ENCODE results near the gene TAS2R42.

DNA sequence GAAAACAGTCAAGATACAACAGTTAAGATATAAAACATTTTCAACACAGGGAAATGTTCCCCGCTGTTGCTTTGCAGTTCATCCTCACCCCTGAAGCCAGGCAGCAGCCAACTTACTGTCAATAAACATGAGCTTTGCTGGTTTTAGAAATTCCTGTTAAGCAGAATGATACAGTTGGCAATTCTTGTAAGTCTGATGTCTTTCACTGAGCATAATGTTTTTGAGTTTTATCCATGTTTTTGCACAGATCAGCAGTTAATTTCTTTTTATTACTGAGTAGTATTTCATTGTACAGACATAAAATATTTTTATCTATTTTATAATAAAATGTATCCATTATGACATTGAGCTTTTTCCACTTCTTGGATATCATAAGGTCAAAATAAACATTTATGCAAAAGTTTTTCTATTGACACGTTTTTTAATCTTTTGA, 1.3 kb upstream of the CLEC2B start:
- PRO-cap, 7 experiments, result peak in 4 of 7 experiments; most common plus-strand start position 169 of the sequence (in 1); most common minus-strand start position 98 of the sequence (in 3)
- RAMPAGE, long total RNA, 2 experiments, result no peak in any of the 2 experiments

DNA sequence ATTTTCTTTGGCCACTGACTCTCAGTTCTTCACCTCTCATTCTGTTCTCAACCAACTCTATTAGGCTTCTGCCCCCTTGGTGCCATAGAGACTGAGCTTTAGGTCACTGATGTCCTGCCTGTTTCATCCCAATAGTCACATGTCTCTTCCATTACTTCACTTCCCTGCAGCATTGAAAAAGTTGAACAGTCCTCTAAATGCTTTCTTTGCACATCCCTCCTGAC, 2.7 kb downstream of the CLEC12A start:
- PRO-cap, 7 experiments, result no peak in any of the 7 experiments
- RAMPAGE, long total RNA, 2 experiments, result no peak in any of the 2 experiments

DNA sequence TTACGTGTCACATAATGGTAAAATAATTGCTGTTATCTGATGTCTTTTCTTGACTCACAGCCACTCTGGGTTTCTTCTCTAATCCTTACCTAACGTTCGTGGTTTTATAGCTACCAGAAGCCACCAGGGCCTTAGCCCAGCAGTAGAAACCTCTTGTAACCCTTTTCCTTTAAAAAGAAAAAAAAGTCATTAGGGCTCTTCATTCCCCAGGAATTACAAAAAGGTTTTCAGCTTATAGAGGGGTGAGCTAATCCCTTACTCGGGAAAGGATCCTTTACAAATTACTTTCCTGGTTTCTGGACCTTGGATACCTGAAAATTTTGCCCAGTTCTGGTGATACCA, 1.5 kb downstream of the GABARAPL1 start:
- PRO-cap, 7 experiments, result peak in 3 of 7 experiments; most common plus-strand start position 116 of the sequence (in 1); most common minus-strand start position 80 of the sequence (in 3)
- RAMPAGE, long total RNA, 2 experiments, result no peak in any of the 2 experiments

DNA sequence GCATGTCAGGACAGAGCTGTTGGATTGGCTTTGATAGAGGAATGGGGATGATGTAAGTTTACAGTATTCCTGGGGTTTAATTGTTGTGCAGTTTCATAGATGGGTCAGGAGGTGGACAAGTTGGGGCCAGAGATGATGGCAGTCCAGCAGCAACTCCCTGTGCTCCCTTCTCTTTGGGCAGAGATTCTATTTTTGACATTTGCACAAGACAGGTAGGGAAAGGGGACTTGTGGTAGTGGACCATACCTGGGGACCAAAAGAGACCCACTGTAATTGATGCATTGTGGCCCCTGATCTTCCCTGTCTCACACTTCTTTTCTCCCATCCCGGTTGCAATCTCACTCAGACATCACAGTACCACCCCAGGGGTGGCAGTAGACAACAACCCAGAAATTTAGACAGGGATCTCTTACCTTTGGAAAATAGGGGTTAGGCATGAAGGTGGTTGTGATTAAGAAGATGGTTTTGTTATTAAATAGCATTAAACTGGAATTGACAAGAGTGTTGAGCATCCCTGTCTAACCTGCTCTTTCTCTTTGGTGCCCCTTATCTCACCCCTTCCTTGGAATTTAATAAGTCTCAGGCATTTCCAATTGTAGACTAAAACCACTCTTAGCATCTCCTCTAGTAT, 9.5 kb downstream of the GABARAPL1 start:
- PRO-cap, 7 experiments, result no peak in any of the 7 experiments
- RAMPAGE, long total RNA, 2 experiments, result no peak in any of the 2 experiments

GRCh38 chr12:10406723-10407268, 2.8 kb downstream of the KLRC4 start:
- PRO-cap, 7 experiments, result no peak in any of the 7 experiments
- RAMPAGE, long total RNA, 2 experiments, result no peak in any of the 2 experiments

DNA sequence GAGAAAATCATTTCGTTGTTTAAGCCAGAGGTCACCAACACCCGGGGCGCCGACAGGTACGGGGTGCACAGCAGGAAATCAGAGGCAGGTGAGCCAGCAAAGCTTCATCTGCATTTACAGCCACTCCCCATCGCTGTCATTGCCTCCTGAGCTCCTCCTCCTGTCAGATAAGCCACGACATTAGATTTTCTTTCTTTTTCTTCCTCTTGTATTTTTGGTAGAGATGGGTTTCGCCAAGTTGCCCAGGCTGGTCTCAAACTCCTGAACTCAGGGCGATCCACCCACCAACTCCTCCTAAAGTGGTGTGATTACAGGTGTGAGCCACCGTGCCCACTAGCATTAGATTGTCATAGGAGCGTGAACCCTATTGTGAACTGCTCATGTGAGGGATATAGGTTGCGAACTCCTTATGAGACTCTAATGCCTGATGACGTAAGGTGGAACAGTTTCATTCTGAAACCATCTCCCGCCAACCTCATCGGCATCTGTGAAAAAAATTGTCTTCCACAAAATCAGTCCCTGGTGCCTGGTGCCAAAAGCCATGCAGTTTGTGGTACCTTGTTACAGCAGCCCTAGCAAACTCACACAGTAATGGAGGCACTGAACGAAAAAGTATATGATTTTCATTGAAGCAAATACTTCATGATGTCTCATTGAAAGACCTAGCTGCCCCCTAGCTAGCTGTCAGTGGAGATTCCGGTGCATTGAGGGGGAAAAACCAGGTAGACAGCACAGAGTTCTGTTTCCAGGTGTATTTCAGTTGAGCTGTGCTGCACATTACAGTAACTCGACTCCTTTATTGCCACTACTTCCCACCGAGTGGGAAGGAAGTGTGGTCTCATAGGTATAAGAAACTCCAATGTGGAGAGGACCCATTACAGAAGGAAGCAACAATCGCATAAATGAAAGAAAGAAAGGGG, 1.4 kb downstream of the STYK1 start:
- PRO-cap, 7 experiments, result no peak in any of the 7 experiments
- RAMPAGE, long total RNA, 2 experiments, result no peak in any of the 2 experiments

GRCh38 chr12:10924819-10925341, 4.2 kb upstream of the PRH2 start:
- PRO-cap, 7 experiments, result no peak in any of the 7 experiments
- RAMPAGE, long total RNA, 2 experiments, result no peak in any of the 2 experiments

DNA sequence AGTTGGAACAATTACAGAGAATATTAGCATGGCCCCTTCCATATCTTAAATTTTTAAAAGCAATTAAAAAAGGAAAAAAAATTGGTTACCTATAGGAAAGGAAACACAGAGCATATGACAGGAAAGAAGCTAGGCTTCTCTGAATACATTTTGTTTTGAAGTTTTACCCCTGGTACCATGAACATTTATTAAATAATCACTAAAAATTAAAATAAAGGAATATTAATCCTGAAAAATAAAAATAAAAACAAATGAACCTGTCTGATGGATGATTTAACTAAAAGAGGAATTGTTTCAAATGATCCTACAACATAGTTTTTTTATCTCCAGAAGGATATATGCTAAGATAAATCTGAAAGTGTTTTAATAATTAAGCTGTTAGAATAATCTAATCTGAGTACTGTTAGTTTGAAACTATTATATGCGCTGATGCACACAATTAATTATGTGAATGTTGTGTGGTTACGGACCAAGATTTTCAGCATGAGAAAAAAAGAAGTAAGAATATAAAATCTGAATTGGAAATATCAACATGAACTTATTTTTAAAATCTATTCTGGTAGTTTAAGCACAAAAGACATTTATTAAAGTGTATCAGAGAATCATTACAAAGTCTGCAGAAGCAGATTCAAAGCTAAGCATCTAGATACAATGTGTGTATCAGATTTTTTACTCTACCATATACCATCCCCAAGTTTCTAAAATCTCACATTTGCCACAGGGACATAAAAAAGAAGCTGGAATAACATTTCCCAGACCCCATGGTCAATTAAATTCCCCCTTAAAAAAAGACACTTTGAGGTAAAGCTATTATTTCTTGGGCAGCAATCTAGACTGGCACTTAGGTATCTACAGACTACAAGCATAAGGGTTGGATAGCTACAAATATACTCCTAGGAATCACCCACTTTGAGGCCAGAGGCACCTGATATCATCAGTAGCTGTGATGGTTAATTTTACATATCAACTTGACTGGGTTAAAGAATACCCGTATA, 7.6 kb upstream of the SMIM10L1 start:
- PRO-cap, 7 experiments, result no peak in any of the 7 experiments
- RAMPAGE, long total RNA, 2 experiments, result no peak in any of the 2 experiments

DNA sequence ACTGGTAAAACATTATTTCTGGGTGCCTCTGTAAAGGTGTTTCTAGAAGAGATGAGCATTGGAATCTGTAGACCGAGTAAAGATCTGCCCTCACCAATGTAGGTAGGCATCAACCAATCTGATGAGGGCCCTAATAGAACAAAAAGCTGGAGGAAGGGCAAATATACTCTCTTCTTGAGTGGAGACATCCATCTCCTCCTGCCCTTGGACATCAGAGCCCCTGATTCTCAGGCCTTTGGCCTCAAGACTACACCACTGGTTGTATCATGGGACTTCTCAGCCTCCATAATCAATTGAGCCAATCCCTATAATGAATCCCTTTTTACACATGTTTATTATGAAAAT, 6.9 kb upstream of the SMIM10L1 start:
- PRO-cap, 7 experiments, result no peak in any of the 7 experiments
- RAMPAGE, long total RNA, 2 experiments, result no peak in any of the 2 experiments

GRCh38 chr12:11186722-11187230, at the start of gene TAS2R42:
Gene TAS2R42 (minus strand): TSS chr12:11186937.
- PRO-cap, 7 experiments, result no peak in any of the 7 experiments
- RAMPAGE, long total RNA, 2 experiments, result no peak in any of the 2 experiments

DNA sequence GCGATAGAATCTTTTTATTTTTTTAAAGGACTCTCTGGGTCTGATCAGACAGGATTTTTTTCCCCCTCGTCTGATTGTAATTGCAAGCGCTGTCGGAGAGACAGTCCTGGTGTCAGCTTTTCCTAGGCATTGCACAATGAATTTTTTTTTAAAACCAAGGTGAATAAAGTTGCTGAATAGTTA, 1.0 kb downstream of the ETV6 start:
- PRO-cap, 7 experiments, result peak in 1 of 7 experiments; most common plus-strand start position 73 of the sequence (in 1)
- RAMPAGE, long total RNA, 2 experiments, result no peak in any of the 2 experiments

GRCh38 chr12:11651773-11652170, 2.3 kb downstream of the ETV6 start:
- PRO-cap, 7 experiments, result peak in 2 of 7 experiments; most common plus-strand start chr12:11651970 (in 1); most common minus-strand start chr12:11651949 (in 2)
- RAMPAGE, long total RNA, 2 experiments, result no peak in any of the 2 experiments

- PRO-cap, 7 experiments, result no peak in any of the 7 experiments
- RAMPAGE, long total RNA, 2 experiments, result no peak in any of the 2 experiments
Measured at GRCh38 chr12:11675305-11676019, 26.0 kb downstream of the ETV6 start.

DNA sequence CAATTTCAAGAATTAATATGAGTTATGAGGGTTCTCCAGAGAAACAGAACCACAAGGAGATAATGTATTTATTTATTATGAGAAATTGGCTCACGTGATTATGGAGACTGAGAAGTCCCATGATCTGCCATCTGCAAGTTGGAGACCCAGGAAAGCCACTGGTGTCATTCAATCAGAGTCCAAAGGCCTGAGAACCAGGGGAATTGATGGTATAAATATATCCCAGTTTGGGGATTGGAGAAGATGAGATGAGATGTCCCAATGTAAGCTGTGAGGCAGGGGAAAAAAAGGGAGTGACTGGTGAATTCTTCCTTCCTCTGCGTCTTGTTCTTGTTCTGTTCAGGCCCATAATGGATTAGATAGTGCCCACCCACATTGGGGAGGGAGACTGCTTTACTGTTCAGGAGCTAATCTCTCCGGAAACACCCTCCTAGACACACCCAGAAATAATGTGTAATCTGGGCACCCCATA, 29.1 kb downstream of the ETV6 start:
- PRO-cap, 7 experiments, result no peak in any of the 7 experiments
- RAMPAGE, long total RNA, 2 experiments, result no peak in any of the 2 experiments

DNA sequence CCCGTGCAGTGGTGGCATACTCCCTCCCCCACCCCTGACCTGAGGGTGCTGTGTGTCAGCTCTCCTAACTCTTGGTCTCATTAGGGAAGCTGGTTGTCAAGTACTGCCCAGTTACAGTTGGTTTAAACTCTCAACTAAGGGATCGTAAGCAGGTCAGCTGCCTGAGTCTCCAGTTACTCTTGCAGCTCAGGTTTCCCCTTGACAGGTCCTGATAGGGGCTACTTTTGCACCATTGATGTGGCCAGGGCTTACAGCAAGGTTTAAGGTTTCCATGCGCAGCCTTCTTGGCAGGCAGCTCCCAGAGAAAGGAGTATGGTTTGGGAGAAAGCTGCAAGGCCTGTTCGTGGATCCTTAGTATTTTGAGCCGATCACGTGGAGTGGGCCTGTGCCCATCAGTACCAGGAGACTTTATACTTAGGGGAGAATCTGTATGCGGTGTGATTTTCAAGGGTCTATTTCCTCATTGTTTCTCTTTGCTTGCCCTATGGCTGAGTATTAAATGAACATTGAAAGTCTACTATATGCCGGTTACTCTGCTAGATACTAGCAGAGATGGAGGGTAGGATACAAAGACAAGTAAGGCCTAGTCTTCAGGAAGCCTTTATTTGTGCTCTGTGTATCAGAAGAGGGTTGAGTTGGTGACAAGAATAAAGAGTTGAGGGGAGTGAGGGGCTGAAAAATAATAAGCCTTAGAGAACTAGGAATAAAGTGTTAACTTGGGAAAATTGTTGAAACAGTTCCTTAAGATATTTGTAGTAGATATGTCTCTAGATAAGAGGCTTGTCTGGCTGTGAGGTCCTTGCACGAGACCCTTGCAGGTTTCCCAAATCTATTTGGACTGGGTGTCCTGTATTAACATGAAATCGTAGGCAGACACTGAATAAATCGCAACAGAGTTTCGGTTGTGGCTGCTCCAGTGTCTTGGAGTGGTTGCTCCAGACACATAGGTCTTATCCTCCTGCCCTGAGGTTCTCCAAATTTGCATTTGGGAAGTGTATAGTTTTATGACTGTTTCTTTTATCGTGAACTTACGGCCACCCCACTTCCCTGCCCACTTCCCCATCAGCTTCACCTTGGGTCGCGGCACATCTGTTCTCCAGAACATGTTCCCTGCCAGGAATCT, 74.9 kb downstream of the ETV6 start:
- PRO-cap, 7 experiments, result no peak in any of the 7 experiments
- RAMPAGE, long total RNA, 2 experiments, result no peak in any of the 2 experiments

GRCh38 chr12:11730776-11731182, 81.3 kb downstream of the ETV6 start:
- PRO-cap, 7 experiments, result no peak in any of the 7 experiments
- RAMPAGE, long total RNA, 2 experiments, result no peak in any of the 2 experiments

DNA sequence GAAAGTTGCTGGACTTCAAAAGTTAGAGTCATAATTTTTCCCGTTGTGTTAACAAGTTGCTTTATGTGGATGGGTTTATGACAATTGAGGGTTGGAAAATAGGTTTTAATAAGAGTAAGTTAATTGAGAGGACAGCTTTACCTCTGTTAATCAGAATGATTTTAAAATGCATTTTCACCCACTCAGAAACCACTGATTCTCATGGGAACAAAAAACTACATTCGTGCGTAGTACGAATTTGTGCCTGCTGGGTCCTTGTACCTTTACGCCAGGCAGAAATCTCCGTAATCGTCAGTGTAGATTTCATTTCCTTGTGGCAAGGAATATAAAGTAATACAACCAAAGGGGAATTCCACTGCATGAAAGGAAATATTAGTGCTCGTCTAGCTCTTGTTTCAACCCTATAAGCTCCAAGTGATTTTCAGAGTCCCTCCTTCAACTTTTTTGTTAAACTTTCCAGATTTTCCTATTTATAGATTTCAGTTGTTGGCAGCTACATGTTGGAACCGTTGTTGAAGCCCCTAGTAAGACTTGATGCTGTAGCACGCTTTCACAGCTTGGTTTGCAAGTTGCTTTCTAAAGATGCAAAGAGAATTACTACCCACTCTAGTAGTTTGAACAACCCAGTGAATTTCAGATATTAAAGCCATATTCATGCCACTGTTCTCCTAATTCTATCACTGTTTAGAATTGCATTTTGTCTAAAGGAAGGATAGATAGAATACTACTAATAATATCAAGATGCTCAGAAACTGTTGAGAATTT, 90.6 kb downstream of the ETV6 start:
- PRO-cap, 7 experiments, result no peak in any of the 7 experiments
- RAMPAGE, long total RNA, 2 experiments, result no peak in any of the 2 experiments

GRCh38 chr12:11812245-11813485, 163.2 kb downstream of the ETV6 start:
- PRO-cap, 7 experiments, result peak in 2 of 7 experiments; most common plus-strand start chr12:11812515 (in 2); most common minus-strand start chr12:11813215 (in 1)
- RAMPAGE, long total RNA, 2 experiments, result no peak in any of the 2 experiments

DNA sequence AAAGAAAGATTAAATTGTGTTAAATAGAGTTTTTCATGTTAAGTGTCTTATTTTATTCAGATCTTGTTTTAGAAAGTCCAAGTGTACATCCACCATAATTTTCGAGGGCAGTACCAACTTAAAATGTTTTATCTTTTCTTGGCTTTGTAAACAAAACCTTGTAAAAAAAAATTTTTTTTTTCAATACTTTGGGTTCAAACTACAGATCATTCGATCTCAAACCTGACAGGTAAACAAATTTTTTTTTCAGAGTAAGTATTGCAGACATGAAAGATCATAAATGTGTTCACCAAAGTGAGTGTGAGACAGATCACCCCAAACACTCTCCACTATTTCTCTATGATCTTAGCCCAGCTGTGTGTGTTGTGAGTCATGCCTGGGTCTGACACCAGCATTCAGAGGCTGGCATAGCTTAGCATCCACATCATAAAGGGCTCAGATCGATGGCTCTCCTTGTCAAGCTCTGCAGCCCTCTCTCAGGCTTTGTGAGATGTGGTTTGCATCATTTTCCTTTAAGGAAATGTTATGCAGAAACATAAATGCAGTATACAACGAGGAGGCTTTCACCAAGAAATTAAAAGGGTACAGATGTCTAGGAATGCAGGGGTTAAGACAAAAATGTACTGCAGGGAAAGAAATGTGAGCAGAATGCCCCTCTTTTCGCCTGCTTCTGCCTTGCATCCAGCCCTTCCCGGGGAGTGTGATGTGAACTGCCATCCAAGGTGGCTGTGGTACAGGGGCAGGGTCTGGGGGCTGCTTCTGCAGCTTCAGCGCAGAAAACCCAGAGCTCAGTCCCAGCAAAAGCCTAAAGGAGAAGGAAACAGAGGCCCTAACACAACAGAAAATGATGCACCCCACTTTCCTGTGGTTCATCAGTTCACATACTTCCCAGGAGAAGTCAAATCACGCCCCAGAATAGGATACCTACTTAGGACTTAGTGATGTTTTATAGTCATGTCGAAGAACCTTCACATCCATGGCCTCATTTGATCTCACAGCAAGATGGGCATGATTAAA, 165.0 kb downstream of the ETV6 start:
- PRO-cap, 7 experiments, result no peak in any of the 7 experiments
- RAMPAGE, long total RNA, 2 experiments, result start-site peak on the plus strand in 1 of 2 experiments, centred at position 637 of the sequence, 6 reads per replicate

DNA sequence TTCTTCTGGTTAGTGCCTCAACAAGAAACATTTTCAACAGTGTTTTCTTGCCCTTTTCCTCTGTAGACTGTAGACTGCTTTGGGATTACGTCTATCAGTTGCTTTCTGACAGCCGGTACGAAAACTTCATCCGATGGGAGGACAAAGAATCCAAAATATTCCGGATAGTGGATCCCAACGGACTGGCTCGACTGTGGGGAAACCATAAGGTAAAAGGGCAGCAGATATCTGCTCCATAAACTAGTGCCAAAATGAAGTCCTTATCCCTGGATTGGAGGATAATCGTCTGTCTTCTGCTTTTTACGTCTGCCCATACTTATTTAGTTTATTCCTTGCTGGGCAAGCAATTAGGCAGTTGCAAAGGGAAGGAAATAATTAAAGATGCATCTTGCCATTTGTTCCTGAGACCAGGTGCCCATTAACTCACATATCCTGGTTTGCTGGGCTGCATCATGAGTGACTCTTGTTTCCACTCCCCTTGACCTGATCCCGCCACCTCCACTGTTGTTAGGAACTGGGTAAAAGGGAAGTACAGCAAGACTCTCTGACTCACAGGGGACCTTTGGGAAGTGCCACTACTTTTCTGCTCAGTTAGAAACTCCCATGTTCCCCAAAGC, 186.3 kb upstream of the BCL2L14 start:
- PRO-cap, 7 experiments, result no peak in any of the 7 experiments
- RAMPAGE, long total RNA, 2 experiments, result no peak in any of the 2 experiments